Paraaortic lymph node (tissue), 1 donor: ENCODE measurements around a stretch of chr3.

DNA sequence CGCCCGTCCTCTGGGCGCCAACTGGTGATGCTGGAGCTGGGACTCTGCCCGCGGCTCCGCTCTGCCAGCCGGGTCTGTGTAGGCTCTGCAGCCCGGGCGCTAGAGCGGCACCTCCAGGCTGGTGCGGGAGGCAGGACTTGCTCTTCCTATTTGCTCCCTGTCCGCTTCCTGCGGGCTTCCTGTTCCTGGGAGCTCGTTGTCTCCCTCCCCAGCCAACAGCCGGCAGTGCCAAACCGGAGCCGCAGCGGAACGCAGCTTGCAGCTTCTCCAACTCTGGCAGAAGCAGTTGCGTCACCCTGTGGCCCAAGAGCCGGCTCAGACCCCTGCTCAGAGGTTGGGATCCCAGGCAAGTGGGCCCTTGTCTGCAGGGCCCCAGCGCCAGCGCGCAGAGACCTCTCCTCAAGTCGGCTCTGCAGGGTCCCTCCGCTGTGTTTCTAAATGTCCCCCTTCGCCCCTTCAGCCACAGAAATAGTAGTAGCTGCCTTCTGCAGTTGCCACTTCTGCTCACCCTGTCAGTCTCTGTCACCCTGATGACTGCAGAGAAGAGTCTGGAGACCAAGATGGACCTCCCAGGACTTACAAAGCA is 285.7 kb downstream of the XXYLT1 start:
- PRO-cap, result unidirectional peak, plus-strand start at position 225 of the sequence

GRCh38 chr3:195204733-195205150 is 66.2 kb downstream of the XXYLT1 start:
- PRO-cap, result no peak

- PRO-cap, result unidirectional peak, plus-strand start at chr3:195221841
These were observed 49.5 kb downstream of the XXYLT1 start for GRCh38 chr3:195221476-195221915.

- PRO-cap, result no peak
These were observed 47.7 kb downstream of the XXYLT1 start for GRCh38 chr3:195223103-195223845.

DNA sequence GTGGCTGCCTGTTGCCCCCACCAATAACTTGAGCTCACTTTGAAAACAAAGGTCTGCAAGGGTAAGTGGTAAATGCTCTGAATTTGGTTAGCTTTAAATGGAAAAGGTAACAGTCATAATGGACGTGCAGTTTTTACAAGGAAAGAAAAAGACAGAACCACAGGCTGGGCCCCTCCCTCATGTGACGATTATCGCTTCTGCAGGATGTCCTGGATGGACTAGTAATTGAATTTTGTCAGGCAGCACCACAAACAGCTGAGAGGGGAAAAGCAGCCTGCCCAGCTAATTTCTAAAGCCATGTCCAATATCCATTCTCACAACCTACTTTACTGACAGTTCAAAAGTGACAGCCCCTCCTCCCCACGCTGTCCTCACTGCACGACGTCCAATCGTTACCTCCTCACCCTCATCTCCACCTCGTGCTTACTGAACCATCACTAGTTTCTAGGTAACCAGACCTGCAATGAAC is 27.3 kb downstream of the XXYLT1 start:
- PRO-cap, result unidirectional peak, plus-strand start at position 250 of the sequence

DNA sequence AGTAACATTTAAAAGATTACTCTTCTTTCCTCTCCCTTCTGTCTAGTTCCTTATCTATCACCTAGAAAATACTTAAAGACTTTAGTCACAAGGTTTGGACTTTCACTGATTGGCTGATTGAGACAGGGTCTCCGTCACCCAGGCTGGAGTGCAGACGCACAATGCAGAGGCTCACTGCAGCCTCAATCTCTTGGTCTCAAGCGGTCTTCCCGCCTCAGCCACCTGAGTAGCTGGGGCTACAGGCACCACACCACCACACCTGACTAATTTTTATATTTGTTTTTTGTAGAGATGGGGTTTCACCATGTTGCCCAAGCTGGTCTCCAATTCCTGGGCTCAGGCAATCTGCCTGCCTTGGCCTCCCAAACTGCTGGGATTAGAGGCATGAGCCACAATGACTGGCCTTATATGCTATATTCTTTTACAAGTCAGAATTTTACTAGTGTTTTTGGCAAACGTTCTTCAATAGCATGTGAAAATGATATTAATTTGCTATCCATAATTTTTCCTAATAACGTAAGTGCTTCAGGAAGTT is 44.0 kb upstream of the XXYLT1 start:
- PRO-cap, result no peak

- PRO-cap, result no peak
These were observed 20.2 kb downstream of the APOD start for GRCh38 chr3:195563652-195563851.

- PRO-cap, result no peak
These were observed 51.6 kb upstream of the MUC20 start for GRCh38 chr3:195668986-195669722.

DNA sequence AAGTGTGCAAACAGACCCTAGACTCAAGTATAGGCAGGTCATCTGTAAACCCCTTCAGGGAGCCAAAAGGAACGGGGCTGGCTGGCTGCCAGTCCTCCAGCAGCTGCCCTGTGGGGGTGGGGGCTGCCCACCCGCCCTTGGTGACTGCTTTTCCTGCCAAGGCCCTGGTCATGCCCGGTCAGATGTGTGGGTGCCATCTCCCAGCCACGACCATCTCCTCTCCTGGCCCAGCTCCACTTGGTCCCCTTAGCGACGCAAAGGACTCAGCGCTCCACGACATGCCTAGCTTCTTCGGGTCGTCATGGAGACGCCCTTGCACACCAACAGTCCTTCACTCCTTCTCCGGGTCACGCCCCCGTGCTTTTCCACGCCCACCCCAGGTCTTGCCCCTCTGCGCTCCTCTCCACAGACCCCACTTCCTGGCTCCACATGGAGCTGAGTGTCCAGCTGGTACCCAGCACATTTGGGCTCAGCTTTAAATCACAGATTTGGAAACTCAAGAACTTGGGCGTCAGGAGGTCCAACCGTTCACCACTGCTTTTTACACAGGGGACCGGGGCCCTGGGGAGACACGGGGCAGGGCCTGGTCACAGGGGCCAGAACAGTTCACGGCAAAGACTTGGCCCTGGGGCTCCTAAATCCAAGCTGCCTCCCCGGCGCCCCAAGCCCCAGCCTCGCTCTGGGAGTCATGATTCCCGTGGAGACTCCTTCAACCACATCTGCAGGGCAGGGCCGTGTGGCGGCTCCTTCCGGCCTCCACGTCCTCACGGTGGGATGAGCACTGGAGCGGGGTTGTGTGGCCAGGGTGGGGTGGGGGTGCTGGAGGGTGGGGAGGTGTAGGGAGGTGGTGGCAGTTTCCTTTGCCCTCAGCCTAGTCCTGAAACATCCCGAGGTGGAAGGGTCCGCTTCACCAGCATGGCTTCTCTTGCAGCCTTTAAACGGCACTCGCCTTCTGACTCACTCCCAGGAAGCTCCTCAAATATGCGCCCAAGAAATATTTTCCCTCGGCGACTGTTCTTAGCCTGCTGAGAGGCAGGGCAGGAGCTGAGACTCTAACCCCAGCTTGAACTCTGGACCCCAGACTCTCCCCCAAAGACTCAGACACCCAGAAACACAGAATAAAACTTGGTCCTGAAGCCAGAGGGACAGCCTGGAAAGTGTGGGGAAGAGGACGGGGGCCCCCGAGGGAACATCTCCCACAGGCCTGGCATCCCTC is 2.0 kb downstream of the MUC4 start:
- PRO-cap, result no peak

GRCh38 chr3:195849673-195850050 is 37.9 kb upstream of the MUC4 start:
- PRO-cap, result no peak

DNA sequence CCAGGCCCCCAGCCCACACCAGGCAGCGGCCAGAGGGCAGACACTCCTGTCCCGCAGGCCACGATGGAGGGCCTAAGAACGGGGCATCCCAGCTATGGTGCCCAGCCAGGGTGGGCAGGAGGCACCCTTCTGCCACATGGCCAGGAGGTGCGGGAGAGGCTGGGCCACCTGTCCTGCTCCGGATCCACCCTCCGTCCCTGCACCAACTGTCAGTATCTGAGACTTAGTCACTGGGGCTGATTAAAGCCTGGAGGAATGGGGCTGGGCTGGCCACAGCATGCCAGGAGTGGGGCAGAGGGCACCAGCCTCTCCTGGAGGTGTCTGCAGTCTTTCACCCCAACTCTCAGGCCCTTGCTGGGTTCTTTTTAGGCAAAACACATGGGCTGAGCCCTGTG is 37.9 kb downstream of the TNK2 start:
- PRO-cap, result no peak

DNA sequence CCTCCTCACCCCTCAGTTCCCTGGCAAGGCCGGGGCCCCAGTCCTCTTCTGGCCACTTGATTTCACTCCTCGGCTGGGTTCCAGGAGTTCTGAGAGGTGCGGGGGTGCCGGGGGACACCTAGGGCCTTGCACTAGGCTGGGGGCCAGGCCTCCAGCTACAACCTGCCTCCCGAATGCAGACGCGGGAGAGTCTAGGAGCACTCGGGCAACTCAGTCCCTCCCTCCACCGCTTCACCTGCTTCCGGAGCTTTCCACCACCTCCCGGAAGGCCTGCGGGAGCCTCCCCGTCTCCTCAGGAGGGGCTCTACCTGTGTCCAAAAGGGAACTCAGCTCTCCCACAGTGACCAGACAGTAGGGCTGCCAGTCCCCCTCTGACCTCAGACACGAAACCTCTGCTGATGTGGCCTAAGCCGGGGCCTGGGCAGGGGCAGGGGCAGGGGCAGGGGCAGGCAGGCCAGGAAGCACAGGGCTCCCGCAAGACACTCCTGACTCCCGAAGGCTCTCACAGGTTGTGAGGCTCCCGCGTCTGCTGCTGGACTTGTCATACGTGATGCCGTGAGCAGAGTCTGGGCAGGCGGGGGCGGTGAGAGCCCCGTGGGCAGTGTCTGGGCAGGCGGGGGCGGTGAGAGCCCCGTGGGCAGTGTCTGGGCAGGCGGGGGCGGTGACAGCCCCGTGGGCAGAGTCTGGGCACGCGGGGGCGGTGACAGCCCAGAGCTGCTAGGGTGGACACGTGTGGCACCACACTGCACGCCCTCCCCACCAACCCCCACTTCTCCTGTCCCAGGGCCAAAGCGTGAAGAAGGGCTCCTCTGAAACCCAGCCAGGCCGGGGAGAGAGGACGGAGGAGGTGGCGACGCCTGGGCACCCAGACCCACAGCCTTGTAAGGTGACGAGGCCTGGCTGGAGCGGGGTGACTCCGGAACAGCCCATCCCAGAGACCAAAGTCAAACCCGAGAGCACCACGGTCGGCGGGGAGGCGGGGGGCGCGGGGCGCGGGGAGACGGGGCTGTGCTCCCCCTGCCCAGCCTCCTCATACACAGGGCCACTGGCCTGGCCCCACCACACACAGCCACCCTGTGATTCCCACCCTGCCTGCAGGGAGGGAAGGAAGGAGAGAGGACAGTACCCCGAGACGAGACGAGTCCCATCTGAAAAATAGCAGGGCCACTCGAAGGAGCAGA is 35.1 kb downstream of the TNK2 start:
- PRO-cap, result no peak

DNA sequence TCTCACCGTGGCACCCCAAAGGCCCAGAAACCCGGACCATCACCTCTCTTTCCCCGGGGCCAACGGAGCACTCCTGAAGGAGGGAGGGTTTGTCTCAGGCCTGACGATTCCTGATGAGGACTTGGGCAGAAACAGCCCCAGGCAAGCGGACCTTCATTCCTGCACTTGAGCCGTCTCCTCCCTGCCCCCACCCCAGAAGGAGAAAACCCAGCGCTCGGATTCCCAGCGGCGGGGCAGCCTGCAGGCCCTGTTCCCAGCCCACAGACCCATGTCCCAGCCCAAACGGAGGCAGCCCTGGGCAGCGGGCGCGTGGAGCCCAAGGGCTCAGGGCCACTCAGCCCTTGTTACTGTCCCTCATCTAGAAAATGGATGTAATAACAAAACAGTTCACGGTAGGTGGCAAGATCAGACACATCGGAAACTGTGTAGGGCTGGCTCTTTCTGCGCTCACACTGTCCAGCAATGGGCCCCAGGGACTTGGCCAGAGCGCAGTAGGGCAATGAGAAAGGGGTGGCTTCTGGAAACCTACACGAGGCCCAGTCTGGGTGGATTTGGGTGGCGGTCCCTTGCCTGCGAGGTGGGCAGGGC is 1.9 kb upstream of the TNK2 start:
- PRO-cap, result no peak

DNA sequence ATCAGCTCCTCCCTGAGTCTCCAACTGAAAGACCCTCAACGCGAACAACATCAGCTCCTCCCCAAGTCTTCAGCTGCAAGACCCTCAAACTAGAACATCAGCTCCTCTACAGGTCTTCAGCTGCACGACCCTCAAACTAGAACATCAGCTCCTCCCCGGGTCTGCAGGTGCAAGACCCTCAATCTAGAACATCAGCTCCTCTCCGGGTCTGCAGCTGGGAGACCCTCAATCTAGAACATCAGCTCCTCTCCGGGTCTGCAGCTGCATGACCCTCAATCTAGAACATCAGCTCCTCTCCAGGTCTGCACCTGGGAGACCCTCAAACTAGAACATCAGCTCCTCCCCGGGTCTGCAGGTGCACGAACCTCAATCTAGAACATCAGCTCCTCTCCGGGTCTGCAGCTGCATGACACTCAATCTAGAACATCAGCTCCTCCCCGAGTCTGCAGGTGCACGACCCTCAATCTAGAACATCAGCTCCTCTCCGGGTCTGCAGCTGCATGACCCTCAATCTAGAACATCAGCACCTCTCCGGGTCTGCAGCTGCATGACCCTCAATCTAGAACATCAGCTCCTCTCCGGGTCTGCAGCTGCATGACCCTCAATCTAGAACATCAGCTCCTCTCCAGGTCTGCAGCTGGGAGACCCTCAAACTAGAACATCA is 36.2 kb upstream of the TNK2 start:
- PRO-cap, result no peak

- PRO-cap, result bidirectional peak, plus-strand start at chr3:195990421, minus-strand start at chr3:195990287
These were observed 81.7 kb upstream of the TNK2 start for GRCh38 chr3:195990097-195990487.

GRCh38 chr3:195990488-195991014 is 82.2 kb upstream of the TNK2 start:
- PRO-cap, result no peak

- PRO-cap, result no peak
These were observed 6.9 kb downstream of the TFRC start for GRCh38 chr3:196075012-196075450.

- PRO-cap, result no peak
These were observed 2.2 kb downstream of the TFRC start for GRCh38 chr3:196079402-196080400.

GRCh38 chr3:196080902-196081966 is 656 bp downstream of the TFRC start:
- PRO-cap, result no peak

DNA sequence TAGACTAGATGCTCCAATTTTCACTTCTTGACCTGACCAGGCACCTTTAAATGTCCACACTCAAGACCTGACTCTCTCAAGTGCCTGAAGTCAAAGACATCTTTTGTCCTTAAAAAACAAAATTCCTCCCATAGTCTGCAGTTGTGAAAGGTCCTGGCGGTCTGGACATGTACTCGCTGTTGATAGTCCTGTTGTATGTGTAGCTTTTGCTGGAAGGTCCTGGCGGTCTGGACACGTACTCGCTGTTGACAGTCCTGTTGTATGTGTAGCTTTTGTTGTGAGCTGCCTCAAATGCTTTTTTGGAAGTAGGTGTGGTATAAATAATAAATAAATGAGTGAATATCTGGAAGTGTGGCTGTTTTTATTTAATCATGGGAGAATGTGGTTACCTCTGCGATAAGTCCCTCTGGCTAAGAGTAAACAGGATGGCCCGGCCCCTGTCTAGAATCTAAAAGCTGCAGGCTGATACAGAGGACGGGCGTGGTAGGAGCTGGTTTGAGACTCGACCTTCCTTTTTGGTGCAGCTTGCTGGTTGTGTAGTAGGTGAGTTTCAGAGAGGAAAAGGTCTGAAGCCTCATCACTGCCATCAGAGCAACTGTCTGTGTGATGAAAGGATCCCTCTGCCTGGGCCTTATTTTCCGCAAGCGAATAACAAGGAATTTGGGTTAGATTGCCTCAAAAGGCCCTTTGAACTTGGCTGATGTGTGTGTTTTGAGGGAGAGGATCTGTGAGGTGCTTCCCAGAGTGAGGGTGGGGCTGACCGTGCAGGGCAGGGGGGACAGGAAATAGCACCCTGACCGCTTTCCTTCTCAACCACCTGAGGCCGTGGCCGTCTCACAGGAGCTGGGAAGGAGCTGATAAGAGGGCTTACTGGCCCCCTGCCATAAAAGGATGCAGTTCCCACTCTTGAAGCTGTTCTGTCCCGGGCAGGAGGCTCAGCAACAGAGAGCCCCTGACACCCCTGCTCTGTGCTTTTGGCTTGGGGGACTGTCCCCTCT is 45.3 kb upstream of the TFRC start:
- PRO-cap, result no peak